Progenitor cell of endocrine pancreas (in vitro differentiated cells): ENCODE measurements around the genes GFOD2 and CENPT.

GRCh38 chr16:67249690-67250138, 935 bp downstream of the SLC9A5 start:
- PRO-cap = no peak

GRCh38 chr16:67391201-67392219, 1.8 kb downstream of the TPPP3 start:
- PRO-cap = no peak

DNA sequence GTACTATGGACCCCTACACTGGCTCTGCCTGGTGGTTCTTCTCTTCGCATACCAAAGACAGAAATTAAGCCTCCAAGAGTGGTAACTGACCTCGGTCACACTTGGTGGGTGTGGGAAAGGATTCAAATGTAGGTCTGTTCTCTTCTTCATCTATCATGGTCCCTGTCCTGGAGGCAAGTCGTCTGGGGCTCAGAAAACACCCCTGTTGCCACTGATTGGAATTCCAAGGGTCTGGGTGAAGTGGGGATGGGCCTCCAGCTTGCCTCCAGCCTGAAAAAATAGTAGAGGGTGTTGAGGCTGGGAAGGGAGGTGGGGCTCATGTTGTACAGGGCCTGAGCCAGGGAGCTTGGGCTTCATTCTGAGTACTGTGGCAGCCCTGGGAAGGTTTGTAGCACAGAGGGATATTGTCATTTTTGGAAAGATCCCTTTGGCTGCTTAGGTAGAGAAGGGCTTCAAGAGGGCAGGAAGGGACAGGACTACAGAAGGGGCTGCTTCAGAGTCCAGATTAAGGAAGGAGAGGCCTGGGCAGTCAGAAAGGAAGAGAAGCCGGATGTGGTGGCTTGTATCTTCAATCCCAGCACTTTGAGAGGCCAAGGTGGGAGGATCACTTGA, 3.2 kb downstream of the HSD11B2 start:
- PRO-cap = no peak

- PRO-cap = no peak
These were observed 13.0 kb downstream of the RIPOR1 start for GRCh38 chr16:67541248-67542374.

- PRO-cap = no peak
These were observed 18.4 kb upstream of the CARMIL2 start for GRCh38 chr16:67626459-67627004.

GRCh38 chr16:67661187-67661748, 508 bp downstream of the PARD6A start:
- PRO-cap = unidirectional peak, minus-strand start at chr16:67661271; unidirectional peak, minus-strand start at chr16:67661457

GRCh38 chr16:67718926-67719817, at the start of gene GFOD2:
GFOD2 (minus strand) TSS chr16:67719316.
- PRO-cap = bidirectional peak, plus-strand start at chr16:67719478, minus-strand start at chr16:67719316

- PRO-cap = no peak
These were observed 31.8 kb downstream of the RANBP10 start for GRCh38 chr16:67774501-67774966.

GRCh38 chr16:67833732-67834082, 8.4 kb upstream of the THAP11 start:
- PRO-cap = bidirectional peak, plus-strand start at chr16:67833983, minus-strand start at chr16:67833835

DNA sequence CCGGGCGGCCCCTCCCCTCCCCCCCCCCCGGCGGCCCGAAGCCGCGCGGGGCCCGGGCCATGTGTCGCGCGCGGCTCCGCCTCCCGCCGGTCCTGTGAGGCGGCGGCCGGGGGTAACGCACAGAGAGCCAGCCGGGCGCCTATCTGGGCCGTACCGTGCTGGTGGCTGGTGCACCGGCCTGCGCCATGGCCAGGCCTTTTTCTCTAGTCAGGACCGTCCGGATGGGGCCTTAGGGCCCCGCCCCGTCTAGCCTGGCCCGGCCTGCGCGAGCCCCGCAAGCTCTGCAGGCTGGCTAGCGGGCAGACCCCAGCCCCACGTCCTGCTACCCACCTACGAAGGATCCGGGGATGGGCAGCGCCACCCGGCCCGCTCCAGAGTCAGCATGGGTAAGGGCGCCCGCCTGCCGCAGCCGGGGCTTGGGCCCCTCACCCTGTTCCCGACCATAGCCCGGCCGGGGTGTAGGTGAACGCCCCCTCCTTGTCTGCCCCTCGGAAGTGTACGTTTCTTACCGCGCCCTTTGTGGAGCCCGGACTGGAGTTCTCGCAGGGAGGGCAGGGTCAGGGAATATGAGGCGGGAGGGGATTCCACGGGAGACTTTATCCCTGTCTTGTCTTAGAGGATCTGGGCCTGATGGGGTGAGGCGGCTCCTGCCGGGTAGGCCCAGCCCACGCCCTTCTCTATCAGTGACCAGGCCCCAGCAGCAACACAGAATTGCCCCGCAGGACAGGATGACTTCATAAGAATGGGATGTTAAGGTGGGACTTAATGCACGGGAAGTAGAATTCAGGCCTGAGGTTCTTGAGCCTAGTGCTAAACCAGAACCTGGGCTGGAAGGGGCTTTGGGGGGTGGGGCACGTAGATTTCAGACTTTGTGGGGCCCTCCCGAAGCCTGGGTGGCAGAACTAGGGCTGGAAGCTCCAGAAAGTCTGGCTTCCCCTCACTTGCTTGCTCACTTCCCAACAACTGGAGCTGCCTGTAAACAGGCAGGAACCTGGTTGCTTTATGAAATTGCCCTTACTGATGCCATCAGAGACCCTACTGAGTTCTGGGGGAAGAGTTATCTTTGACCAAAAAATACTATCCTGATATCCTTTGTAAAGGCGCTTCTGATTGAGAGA, at the start of gene CENPT:
CENPT (minus strand) TSS at position 623 of the 1,118 bp plus-strand sequence.
- PRO-cap = bidirectional peak, plus-strand start at position 865 of the sequence, minus-strand start at position 685 of the sequence

DNA sequence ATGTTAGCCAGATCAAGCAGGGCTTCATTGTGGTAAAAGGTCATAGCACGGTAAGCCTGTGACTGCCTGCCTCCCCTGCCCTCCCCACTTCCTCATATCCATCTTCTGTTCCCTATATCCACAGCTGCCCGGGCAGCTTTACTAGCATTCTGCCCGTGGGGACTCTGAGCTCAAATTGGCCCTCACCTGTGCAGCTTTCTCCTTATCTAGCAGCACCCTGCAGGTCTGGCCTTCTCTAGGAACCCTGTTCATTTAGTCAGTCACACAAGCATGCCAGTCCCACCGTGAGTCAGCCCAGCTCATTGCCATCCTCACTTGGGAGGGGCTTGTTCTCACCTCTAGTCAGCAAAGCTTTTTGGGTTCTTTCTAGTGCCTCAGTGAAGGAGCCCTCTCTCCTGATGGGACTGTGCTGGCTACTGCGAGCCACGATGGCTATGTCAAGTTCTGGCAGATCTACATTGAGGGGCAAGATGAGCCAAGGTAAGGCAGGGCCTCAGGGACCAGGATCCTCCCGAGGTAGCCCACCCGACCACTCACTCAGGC, 5.0 kb downstream of the EDC4 start:
- PRO-cap = no peak

DNA sequence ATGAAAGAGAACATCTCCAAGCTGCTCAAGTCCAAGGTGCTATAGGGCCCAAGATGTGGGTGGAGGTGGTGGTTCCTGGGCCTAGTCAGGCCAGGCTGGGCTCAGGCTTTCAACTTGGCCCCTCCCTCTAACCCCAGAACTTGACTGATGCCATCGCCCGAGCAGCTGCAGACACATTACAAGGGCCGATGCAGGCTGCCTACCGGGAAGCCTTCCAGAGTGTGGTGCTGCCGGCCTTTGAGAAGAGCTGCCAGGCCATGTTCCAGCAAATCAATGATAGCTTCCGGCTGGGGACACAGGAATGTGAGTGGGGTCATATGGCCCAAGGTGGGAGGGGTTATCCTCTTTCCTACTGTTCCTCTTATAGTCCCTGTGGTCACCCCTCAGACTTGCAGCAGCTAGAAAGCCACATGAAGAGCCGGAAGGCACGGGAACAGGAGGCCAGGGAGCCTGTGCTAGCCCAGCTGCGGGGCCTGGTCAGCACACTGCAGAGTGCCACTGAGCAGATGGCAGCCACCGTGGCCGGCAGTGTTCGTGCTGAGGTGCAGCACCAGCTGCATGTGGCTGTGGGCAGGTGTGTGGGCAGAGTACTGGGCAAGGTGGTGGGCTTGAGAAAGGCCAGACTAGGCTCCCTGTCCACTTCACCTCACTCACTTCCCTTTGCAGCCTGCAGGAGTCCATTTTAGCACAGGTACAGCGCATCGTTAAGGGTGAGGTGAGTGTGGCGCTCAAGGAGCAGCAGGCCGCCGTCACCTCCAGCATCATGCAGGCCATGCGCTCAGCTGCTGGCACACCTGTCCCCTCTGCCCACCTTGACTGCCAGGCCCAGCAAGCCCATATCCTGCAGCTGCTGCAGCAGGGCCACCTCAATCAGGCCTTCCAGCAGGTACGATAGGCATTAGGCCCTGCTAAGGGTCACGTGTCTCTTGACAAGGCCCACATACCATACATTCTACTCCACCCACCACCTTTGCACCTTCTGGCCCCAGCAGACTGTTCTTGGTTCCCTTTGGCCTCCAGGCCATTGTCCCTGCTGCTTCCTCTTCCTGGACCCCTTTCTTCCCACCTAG, 2.1 kb upstream of the NRN1L start:
- PRO-cap = no peak

- PRO-cap = no peak
These were observed 1.6 kb downstream of the SLC12A4 start for GRCh38 chr16:67966738-67967298.

GRCh38 chr16:68074597-68075480, 10.3 kb upstream of the NFATC3 start:
- PRO-cap = no peak

DNA sequence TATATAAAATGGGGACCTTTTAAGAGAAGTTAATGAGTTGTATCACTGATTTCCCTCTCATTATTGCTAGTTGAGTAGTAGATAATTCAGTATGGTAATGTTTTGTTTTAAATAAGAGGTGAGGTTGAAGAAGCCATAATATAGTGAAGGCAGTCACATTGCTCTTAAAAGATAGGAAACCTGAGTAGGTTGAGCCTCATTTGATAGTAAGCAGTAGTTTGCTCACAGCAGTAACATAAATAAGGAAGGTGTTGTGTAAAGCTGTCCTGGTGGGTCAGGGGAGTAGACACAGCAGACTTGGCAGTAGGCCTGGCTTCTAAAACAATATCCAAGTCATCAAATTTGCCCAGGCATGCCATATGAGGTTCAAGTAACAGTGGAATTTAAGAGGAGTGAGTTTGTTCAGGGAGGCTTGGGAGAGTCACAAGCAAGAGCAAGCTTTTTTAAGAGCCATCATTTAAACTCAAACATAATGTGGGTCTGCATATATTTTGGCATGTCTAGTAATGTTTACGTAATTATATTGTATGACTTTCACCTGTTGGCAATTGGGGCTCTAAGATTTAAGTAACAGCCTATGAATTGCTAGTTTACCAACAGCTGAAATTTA, 6.5 kb downstream of the NFATC3 start:
- PRO-cap = no peak

DNA sequence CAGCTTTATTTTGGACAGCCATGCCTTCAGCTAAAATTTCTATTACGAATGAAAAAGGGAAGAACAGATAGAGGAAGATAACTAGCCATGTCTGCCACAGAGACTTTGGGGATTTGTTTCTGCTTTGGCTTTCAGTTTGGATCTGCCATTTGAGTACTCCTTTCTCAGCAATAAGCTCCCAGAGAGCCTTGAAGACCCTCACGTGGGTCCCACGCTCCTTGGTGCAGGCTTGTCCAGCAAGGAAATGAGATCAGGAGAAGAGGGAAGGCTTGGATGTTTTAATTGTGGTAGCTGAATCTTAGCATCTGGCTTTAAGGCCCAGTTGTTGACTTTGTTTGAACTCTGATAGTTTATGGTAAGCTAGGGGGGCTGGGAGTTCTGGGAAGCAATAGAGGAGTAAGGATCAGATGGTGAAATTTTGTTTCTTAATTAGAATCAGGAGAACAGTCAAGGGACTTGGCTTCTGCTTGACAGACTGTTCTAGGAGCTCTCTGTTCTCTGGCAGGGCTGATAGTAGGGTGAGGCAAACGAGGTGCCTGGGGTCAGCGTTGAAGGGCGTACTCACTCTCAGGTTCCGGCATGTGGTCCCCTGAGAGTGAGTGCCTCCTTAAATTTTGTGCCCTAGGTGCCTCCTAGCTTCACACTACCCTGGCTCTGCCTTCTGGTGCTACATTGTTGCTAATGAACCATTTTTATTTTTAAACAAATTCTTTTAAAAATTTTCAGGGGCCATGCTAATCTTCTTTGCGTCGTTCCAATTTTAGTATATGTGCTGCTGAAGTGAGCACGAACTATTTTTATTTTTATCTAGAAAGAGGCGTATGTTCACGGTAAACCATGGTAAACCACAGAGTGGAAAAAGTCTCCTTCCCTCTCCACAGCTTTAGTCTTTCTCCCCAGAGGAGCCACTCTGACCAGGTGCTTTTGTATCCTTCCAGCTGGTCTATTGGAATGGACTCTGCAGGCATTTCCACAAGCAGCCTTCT, 19.5 kb downstream of the SLC7A6 start:
- PRO-cap = no peak

GRCh38 chr16:68490758-68491646, 42.7 kb upstream of the SMPD3 start:
- PRO-cap = no peak

DNA sequence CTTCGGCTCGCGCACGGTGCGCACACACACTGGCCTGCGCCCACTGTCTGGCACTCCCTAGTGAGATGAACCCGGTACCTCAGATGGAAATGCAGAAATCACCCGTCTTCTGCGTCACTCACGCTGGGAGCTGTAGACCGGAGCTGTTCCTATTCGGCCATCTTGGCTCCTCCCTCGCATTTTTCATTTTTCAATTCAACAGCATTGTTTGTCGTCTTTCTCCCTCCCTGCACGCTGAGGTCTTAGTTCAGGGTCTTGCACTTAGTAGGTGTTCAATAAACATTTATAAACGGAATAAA, 50.2 kb downstream of the ZFP90 start:
- PRO-cap = unidirectional peak, minus-strand start at position 176 of the sequence

GRCh38 chr16:68707340-68707886, 29.7 kb upstream of the CDH1 start:
- PRO-cap = no peak

- PRO-cap = no peak
These were observed 14.8 kb upstream of the CDH1 start for GRCh38 chr16:68722056-68722975.